A172 (cell line): ENCODE data around the genes CTXN2 and DUT.

DNA sequence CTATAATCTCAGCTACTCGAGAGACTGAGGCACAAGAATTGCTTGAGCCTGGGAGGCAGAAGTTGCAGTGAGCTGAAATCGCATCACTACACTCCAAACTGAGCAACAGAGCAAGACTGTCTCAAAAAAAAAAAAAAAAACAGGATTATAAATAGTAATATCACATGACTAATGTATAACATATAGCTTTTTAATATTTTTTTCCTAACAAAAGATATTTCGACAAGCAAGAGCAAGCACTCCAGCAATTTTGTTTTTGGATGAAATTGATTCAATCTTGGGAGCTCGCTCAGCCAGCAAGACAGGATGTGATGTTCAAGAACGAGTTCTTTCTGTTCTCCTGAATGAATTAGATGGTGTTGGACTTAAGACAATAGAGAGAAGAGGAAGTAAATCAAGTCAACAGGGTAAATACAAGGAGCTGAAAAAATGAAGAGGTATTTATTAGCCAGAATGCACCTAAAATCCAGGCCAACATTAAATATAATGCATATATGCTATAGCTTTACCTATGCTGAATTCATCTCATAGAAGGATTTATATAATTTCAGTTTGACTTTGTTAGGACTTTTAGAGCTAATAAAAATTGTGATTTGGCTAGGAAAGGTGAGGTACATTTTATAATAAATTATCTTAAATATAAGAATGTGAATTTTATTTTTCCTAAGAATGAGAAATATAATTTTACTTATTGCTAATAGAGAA, 13.4 kb downstream of the SPATA5L1 start:
- RAMPAGE, long total RNA = no peak

DNA sequence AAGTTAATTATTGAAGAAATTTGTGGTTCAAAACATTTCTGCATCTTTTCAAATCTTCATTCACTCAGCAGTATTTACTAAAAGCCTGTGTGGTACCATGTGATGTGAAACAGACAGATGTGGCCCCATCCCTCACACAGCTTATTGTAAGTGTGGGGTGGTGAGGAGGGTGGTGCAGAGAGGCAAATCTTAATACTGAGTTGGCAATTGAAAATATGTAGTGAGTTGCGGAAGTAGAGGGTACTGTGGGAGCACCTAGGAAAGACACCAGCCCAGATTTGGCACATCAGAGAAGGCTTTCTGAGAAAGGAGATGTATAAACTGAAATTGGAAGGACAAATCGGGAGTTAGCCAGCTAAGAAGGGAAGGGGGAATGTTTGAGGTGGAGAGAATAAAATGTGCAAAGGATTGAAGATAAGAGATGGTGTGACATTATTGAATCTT, 11.7 kb upstream of the C15orf48 start:
- RAMPAGE, long total RNA = no peak

DNA sequence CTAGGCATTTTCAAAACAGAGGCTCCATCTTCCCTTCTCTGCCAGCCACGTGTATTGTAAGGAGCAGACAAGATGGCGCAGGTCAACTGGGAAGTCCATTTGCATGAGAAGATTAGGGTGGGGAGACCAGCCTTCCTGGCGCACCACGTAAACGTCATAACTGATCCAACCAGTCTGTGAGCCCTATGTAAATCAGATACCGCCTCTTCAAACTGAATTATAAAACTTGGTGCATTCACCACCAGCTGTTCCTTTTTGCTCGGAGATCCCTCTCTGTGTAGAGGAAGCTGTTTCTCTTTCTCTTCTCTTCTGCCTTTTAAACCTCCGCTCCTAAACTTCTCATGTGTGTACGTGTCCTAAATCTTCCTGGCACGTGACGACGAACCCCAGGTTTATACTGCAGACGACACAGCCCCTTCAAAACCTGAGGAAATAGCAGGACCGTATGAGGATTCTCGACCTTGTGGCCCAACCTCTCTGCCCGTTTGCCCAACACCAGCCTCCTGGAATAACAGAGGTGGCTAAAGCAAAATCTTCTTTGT, 26.4 kb upstream of the SLC30A4 start:
- RAMPAGE, long total RNA = no peak

DNA sequence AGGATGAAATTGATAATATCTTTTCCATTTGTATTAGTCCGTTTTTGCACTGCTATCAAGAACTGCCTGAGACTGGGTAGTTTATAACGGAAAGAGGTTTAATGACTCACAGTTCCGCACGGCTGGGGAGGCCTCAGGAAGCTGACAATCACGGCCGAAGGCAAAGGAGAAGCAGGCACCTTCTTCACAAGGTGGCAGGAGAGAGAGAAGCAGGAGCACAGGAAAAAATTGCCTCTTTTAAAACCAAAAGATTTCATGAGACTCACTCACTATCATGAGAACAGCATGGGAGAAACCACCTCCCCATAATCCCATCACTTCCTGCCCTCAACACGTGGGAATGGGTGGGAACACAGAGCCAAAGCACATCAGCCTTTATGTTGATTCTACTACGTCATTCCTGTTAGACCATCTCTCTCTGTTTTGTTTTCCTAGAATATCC, 650.9 kb upstream of the SEMA6D start:
- RAMPAGE, long total RNA = no peak

DNA sequence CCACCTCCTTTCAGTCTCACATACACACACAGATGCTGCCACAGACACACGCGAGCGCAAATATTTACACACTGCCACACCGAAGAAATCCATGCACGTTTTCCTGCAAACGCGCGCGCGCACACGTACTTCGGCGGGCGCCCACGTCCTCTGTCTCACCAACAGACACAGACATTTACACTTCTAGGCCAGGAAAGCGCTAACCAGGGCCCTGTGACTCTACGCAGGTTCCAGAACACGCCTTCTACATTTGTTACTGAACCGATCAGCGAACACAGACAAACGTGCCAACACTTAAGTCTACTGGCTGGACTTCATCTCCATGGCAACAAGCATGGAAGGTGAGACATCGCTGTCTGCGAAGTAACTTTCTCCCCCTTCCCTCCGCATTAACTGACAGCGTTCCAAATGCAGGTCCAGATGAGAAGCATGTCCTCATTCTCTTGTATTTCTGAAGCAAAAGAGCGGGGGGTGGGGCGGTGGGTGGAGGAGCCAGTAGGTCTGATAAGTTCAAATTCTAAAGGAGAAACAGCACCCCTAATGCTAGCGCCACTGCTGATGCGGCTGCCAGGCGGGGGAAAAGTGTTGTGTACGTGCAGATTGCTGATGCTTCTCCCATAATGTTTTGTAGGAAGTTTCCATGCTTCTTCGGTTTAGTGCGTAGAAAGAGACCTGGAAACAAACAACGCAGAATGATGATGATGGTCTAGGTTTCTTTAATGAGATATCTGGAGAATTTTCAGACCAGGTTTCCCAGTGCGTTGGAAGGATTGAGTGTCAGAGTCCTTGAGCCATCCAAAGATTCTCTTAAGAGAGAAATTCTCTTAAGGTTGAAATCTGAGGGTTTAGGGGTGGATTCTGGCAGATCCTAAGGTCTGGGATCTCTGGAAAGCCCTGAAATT, at the start of gene CTXN2:
CTXN2 (plus strand) TSS at position 153 of the 902 bp plus-strand sequence.
- RAMPAGE, long total RNA = no peak

- RAMPAGE, long total RNA = no peak
Measured at GRCh38 chr15:48331248-48331624, at the start of gene DUT. DUT (plus strand) TSS chr15:48331429.

DNA sequence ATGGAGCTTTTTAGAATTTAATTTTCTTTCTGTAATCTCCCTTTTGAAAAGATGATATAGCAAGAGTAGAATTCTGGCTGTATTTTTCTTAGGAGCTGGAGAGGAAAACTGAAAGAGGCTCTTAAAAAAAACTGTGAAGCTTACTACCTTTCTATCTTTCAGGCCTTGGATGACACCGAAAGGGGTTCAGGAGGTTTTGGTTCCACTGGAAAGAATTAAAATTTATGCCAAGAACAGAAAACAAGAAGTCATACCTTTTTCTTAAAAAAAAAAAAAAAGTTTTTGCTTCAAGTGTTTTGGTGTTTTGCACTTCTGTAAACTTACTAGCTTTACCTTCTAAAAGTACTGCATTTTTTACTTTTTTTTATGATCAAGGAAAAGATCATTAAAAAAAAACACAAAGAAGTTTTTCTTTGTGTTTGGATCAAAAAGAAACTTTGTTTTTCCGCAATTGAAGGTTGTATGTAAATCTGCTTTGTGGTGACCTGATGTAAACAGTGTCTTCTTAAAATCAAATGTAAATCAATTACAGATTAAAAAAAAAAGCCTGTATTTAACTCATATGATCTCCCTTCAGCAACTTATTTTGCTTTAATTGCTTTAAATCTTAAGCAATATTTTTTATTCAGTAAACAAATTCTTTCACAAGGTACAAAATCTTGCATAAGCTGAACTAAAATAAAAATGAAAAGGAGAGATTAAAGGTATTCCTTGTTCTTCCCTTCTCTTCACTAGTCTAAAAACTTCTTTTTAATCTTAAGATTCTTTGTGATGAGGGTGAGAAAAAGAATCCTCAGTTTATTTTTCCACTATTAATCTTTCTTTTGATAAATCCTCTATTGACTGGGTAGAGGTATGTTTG, 10.9 kb downstream of the DUT start:
- RAMPAGE, long total RNA = no peak

GRCh38 chr15:48557153-48557958, 88.2 kb downstream of the FBN1 start:
- RAMPAGE, long total RNA = no peak

- RAMPAGE, long total RNA = no peak
Measured at GRCh38 chr15:48762224-48762897, 48.5 kb downstream of the CEP152 start.

DNA sequence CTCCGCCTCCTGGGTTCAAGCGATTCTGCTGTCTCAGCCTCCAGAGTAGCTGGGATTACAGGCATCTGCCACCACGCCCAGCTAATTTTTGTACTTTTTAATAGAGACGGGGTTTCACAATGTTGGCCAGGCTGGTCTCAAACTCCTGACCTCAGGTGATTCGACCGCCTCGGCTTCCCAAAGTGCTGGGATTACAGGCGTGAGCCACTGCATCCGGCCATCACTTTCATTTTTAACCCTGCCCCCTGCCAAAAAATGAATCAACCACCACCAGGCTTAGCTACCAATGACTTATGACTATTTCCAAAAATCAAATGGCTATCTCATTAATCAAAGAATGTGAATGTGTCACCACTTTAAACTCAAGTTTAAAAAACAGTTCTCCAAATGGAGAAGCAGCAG, 20.2 kb downstream of the CEP152 start:
- RAMPAGE, long total RNA = no peak

DNA sequence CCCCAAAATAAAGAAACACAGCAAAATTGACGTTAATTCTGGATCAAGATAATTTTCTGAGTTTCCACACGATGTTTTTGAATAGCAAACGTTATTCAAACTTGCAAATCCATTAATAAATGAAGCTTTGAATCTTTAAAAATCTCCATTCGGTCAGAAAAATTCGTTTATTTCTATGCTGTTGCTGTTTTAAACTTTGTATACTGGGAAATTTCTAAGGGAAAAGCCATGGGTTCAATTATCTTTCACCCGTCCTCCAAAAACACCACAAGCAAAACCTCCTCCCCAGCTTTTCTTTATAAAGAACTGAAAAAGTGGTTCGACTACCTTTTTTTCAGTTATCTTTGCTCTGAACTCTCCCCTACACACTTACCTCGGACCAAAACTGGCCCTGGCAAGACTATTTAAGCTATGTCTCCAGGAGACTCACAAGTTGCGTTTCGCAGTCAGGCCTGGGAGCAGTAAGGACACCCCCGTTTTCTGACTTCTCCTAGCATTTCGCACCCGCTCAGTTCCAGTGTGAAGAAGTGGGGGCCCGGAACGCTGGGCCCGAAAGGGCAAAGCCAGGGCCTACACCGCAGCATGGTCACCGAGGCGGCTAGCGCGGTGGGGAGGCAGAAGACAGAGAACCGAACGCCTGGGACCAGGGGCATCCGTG, 663 bp downstream of the COPS2 start:
- RAMPAGE, long total RNA = no peak

- RAMPAGE, long total RNA = no peak
Measured at GRCh38 chr15:49428052-49429170, 5.4 kb downstream of the FGF7 start.

DNA sequence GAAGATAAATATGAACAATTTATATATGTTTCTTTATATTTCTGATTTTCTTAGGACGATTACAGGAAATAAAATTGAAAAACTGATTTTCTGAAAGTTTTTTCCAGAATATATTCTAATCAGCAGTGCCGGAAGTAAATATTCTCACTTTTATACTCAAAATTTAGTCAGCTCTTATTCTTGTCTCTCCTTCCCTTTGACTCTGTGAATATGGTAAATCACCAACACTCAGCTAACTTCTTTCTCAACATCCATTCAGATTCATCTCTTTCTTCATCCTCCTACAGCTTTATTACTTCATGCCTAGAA, 67.8 kb downstream of the FGF7 start:
- RAMPAGE, long total RNA = no peak

- RAMPAGE, long total RNA = no peak
Measured at GRCh38 chr15:49899987-49900370, 219.1 kb downstream of the ATP8B4 start.

GRCh38 chr15:50110306-50110626, 8.8 kb downstream of the ATP8B4 start:
- RAMPAGE, long total RNA = no peak

DNA sequence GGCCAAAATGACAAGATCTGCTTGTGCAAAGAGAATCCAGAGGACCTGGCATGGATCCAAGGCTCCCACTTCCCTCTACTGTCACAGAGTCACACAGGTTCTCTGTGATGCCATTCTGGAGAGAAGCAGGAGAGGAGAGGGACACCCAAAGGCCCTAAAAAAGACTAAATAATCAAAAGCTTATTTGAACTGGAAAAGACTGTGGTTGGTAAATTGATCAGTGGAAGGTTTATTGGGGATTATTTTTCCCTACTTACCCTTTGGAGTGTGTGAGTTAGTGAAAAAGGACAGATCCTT, 9.4 kb upstream of the ATP8B4 start:
- RAMPAGE, long total RNA = no peak

- RAMPAGE, long total RNA = no peak
Measured at GRCh38 chr15:50146420-50147148, 27.6 kb upstream of the ATP8B4 start.

GRCh38 chr15:50164286-50165059, 17.5 kb upstream of the SLC27A2 start:
- RAMPAGE, long total RNA = no peak

DNA sequence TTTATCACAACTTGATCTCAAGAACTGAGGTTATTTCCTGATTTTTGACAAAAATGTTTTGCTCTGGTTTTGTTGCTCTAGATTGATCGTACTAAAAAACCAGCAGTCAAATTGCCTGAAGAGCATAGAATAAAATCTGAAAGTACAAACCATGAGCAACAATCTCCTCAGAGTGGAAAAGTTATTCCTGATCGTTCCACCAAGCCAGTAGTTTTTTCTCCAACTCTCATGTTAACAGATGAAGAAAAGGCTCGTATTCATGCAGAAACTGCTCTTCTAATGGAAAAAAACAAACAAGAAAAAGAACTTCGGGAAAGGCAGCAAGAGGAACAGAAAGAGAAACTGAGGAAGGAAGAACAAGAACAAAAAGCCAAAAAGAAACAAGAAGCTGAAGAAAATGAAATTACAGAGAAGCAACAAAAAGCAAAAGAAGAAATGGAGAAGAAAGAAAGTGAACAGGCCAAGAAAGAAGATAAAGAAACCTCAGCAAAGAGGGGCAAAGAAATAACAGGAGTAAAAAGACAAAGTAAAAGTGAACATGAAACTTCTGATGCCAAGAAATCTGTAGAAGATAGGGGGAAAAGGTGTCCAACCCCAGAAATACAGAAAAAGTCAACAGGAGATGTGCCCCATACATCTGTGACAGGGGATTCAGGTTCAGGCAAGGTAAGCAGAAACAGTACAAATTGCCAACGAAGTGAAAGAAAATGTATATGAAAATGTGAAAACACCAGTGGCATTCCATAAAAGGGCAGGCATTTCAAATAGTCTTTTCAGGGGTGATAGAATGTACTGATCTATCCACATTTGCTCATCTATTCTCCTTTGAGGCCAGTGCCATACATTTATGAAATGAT, 57.4 kb downstream of the USP8 start:
- RAMPAGE, long total RNA = no peak

GRCh38 chr15:50574394-50575153, 28.1 kb upstream of the USP50 start:
- RAMPAGE, long total RNA = no peak